Placental pericyte (primary cell): Measurements from ENCODE around the genes C16orf78 and HEATR3.

DNA sequence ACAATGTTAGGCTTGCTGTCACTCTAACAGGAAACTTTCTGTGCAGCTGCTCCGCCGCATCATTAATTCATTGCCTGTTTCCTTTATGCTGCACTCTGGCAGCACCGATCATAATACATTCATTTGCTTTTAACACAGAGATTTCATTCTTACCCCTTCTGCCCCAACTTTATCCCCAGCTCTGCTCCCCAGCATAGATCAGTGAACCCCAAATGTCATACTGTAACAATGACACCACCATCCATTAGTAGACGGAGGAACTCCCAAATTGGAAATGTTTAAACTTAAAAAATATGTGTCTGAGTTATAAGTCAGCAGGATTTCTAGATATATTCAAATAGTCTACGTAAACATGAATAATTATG, 110.2 kb downstream of the ABCC12 start:
- CAGE, long polyA plus RNA: no peak

- CAGE, long polyA plus RNA: no peak
Observed at GRCh38 chr16:48234643-48235090, 9.4 kb upstream of the LONP2 start.

DNA sequence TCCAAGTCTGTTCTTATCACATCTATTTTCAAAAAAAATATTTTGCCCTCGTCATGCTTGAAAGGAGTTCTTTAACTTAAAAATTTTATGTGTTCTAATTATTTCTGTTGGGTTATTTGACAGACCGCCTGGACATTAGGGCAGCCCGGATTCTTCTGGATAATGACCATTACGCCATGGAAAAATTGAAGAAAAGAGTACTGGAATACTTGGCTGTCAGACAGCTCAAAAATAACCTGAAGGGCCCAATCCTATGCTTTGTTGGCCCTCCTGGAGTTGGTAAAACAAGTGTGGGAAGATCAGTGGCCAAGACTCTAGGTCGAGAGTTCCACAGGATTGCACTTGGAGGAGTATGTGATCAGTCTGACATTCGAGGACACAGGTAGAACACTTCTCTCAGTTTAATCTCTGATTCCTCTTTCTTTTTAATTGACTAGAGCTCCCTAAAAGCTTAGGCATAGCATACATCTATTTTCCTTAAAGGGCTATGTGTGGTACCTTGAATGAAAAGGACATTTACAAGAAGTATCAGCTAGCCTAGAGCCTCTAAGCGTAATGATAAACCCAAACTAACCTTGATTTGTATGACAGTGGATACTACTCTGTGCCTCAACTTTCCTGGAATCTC, 22.7 kb upstream of the ABCC11 start:
- CAGE, long polyA plus RNA: no peak

GRCh38 chr16:48350843-48351271, 34.4 kb downstream of the SIAH1 start:
- CAGE, long polyA plus RNA: no peak

- CAGE, long polyA plus RNA: no peak
Observed at GRCh38 chr16:48383451-48384008, 1.7 kb downstream of the SIAH1 start.

GRCh38 chr16:48561535-48562200, 48.3 kb downstream of the N4BP1 start:
- CAGE, long polyA plus RNA: no peak

- CAGE, long polyA plus RNA: no peak
Observed at GRCh38 chr16:48605414-48606534, 4.2 kb downstream of the N4BP1 start.

DNA sequence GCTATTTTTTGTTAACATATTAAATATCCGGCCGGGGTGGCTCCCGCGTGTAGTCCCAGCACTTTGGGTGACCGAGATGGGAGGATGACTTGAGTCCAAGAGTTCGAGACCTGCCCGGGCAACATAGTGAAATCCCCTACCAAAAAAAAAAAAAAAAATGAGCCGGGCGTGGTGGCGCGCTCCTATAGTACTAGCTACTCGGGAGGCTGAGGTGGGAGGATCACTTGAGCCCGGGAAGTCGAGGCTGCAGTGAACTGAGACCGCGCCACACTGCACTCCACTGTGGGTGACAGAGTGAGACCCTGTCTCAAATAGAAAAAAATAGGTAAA, 1.1 kb downstream of the N4BP1 start:
- CAGE, long polyA plus RNA: no peak

DNA sequence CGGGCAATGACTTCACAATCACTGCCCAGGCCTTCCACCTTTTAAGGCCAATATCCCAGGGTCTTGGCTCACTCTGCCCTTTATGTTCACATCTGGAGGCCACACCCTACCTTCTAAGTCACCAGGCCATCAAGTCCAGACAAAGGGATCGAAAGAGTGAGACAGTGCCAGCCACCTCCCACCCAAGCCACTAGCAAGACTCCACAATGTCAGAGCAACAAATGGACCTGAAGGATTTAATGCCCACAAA, at the start of gene C16orf78:
TSS of gene C16orf78 (plus strand) at position 71 of the 250 bp plus-strand sequence.
- CAGE, long polyA plus RNA: no peak

DNA sequence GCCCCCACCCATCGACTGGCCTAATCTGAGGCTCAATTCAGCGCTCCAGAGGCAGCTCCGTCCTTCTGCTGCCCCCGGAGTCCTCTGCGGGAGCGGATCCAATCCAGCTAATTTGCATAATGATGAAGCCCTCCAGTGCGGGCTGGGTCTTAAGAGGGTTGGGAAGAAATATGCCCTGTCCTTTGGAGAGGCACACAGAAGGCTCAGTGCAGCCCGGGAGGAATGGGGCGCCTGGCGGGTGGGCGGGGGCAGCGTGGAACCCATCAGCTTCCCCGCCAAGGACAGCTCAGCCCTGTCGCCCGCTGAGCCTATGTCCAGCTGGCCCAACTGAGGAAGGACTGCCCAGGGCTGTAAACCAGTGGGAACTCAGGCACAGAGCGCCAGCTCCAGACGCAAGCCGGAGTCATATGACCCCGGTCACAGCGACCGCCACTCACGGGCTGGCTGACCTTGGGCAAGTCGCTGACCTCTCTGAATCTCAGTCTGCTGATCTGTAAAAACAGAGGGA, 169.9 kb downstream of the C16orf78 start:
- CAGE, long polyA plus RNA: no peak

DNA sequence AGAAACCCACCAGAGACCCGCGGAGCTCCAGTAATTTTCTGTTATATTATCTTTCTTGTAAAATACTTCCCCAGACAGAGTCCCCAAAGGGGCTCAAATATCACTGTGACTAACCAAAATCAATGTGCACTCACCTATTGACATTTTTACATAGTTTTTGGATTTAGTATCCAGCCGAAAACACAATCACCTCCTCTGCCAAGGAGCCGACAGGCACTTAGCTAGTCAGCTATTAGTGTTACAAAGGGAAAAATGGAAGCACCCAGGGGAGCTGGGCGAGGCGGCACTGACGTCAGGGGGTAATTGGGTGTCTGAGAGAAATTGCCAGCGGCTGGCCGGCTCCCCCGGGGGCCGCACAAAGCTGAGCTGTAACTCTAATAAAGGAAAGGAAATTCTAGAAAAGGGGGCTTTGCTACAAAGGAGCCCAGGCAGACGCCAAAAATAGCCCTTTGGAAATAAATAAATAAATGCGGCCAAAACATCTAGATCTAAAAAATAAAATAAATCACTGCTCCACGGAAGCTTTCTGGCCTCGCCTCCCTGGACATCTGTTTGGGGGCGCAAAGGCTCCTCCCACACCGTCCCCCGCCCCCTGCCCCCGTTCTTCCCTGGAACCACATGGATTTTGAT, 156.9 kb downstream of the ZNF423 start:
- CAGE, long polyA plus RNA: no peak

DNA sequence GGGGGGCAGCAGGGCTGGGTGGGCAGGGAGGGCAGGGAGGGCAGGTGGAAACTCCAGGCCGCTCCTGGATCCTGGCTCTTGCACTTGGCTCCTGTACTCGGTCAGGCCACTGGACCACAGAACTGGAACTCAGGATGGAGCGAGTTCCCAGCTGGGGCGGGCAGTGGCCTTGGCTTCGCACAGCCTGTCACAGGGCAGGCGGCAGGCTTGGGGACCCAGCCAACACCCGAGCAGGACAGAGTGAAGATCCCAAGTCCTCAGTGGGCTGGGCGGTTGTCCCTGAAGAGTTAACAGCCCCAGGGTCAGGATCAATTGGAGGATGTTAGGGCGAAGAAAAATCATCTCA, 22.1 kb downstream of the ZNF423 start:
- CAGE, long polyA plus RNA: no peak

GRCh38 chr16:49853969-49854978, 1.6 kb downstream of the ZNF423 start:
- CAGE, long polyA plus RNA: no peak

GRCh38 chr16:49858219-49859071, 2.5 kb upstream of the ZNF423 start:
- CAGE, long polyA plus RNA: no peak

DNA sequence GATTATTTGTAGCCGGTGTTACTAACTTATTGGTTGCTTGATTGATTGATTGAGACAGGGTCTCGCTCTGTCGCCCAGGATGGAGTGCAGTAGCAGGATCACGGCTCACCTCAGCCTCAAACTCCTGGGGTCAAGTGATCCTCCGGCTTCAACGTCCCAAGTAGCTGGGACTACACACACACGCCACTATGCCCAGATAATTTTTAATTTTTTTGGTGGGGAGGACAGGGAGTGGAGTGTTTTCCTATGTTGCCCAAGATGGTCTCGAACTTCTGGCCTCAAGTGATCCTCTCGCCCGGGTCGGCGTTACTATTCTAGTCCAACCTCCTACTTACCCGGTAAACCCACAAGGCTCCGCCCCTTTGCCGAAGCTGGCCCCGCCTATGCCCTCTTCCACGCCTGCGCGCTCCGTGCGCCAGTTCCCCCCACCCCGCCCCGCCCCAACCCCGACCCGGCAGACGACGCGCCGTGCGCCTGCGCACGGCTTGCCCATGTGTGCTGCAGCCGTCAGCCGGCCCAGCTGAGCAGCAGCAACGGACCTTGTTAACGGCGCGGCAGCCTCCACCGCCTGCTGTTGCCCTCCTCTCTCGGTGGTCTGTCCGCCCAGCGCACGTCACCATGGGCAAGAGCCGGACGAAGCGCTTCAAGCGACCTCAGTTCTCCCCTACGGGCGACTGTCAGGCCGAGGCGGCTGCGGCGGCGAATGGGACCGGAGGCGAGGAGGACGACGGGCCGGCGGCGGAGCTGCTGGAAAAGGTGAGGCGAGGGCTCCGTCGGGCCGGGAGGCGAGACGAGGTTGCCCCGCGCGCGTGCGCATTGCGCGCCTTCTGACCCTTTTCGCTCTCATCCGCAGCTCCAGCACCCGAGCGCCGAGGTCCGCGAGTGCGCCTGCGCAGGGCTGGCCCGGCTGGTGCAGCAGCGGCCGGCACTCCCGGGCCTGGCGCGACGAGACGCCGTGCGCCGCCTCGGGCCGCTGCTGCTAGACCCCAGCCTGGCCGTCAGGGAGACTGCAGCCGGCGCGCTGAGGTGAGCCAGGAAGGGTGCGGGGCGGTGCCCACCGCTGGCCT, at the start of gene HEATR3:
TSS of gene HEATR3 (plus strand) at position 457 of the 1,067 bp plus-strand sequence.
- CAGE, long polyA plus RNA: start-site peak on the plus strand centred at position 477 of the sequence, 40 bp wide, 380 and 120 reads in 2 replicates

- CAGE, long polyA plus RNA: no peak
Observed at GRCh38 chr16:50153324-50153789, 251 bp downstream of the TENT4B start.

DNA sequence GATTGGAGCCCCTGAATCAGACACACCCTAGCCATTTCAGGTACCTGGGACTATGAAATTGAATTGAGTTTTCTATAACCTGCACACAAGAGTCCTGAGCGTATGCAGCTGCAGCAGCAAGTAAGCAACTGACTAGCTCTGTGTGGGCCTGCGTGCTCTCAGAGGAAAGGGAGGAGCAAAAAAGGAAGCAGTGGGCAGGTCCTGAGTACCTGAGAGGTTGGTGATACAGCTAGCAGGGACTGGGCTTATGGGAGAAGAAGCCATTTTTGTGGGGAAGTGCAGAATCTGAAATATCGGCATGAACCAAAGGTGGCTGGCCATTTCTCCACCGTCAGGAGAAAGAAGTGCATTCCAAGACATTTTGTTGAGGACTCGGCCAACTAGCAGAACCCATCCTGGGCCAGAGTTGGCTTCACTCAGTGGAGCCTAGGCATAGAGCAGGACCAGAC, 27.3 kb upstream of the BRD7 start:
- CAGE, long polyA plus RNA: no peak

DNA sequence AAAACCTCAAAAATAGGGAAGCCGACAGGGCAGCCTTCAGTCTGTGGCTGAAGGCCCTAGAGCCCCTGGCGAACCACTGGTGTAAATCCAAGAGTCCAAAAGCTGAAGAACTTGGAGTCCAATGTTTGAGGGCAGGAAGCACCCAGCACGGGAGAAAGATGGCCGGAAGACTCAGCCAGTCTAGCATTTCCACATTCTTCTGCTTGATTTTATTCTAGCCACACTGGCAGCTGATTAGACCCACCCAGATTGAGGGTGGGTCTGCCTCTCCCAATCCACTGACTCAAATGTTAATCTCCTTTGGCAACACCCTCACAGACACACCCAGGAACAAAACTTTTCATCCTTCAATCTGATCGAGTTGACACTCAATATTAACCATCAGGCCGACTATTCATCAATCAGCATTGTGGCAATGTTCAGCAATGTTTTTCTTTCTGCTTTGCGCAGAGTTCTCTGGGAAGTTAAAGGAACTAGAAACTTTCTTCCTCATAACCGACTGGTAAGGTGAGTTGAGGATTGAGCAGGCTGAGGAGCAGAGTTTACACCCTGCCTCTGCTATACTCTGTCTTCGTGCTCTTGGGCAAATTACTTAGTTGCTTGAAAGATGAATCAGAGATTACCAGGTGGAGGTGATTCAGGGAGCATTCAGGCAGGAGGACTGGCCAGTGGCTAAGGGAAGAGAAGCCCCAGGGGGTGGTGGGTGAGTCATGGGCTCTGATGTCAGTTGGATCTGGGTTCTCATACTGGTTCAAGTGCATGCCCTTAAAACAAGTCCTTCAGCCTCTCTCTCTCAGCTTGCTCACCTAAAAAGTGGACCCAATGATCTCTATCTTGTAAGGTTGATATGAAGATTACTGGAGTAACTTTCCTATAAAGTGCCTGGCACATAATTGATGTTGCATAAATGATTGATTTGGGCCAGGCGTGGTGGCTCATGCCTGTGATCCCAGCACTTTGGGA, 28.2 kb upstream of the BRD7 start:
- CAGE, long polyA plus RNA: no peak

DNA sequence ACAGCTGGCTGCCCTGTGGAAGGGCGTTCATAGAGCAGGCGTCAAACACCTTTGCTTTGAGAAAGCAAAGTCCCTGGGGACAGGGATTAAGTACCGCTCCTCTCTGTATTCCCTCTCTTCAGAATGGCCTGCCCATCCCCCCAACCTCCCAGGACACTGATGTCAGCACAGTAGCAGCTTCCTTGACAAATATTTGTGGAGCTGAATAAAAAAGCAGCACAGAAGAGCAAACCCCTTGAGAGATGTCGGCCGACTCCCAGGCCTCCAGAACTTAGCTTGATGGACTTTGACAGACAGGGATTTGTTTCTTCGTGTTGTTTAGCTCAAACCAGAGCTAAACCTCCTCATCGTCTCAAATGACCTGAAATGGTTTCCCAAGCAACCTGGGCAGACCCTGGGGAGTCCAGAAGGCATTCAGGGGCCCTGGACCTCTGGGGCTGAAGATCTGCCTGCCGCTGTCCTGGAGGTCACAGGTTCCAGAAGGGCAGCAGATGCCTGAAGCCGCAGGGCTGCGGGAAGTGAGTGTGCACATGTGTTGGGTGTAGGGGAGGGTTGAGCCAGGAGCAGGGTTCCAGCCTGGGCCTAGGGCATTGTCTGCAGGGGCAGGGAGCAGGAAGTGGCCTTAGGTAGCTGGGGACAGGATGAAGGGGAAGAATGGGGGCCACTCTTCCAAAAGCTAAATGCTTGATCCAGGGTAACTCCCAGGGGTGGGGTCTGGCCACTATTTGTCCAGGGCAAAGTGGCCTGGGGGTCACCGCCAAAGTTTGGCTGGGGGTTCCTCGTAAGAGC, 42.3 kb upstream of the NKD1 start:
- CAGE, long polyA plus RNA: no peak

- CAGE, long polyA plus RNA: no peak
Observed at GRCh38 chr16:50613324-50614034, 65.3 kb downstream of the NKD1 start.